Cardiac muscle cell (in vitro differentiated cells and primary cell): ENCODE measurements around a stretch of chr10.

DNA sequence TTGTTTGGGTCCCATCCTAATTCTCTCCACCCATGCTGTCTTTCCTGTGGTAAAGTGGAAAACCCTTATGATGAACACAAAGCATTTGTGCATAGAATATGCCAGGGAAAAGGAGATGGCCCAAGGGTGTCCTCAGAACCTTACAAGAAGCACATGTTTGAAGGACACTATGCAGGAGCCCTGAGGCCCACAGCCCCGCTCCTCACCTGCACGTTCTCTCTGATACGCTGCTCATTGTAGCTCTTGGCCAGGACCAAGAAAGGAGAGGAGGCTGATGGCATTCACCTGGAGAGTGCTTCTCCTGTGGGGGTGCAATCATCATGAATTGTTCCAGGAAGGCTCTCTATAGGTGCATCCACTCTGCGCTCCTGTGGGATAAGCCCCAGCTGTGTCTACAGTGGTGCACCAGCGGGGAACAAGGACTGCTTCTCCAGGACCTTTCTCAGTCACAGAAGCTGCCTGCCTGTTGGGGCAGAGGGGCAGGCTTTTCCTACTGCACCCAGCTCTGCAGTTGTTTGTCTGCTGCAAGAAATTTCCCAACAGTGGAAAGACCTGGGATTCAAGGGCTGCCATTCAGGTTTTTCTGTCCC is 20.0 kb downstream of the AKR1C2 start:
- RAMPAGE, long total RNA = no peak
- RRBS = no CpG with 5 or more reads among the region's 5 CpGs

DNA sequence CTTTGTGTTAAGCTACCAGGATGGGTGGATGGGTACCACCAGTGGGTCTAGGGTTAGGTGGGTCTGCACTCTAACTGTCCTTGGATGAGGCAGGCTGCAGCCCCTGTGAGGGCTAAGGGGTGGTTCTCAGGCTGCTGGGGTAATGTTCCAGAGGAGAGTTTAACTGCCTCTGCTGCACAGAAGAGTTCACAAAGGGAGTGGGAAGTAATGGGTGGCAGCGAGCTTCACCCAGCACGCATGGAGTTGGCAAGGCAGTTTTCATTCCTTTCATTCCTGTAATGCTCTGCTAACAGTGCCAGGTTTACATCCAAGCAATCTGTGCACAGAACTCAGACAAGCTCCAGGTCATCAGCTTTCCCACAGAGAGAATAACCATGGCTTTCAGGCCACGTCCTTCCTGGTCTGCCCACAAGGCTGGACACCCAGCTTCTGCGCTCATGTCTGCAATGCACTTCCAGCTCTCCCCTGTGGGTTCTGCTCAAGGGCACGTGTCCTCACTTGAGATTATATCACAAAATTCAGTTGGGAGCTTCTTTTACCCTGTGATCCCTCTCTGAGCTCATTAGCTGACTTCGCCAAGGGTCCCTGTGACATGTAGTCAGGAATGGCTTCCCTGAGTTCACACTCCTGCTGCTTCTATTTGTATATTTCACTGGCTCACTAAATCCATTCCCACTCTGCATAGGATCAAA is 18.7 kb downstream of the AKR1C2 start:
- RAMPAGE, long total RNA = no peak
- RRBS = no CpG with 5 or more reads among the region's 6 CpGs

- RAMPAGE, long total RNA = no peak
- RRBS = no CpG with 5 or more reads among the region's 11 CpGs
Measured at GRCh38 chr10:4998138-4999096, 5.2 kb downstream of the AKR1C2 start.

DNA sequence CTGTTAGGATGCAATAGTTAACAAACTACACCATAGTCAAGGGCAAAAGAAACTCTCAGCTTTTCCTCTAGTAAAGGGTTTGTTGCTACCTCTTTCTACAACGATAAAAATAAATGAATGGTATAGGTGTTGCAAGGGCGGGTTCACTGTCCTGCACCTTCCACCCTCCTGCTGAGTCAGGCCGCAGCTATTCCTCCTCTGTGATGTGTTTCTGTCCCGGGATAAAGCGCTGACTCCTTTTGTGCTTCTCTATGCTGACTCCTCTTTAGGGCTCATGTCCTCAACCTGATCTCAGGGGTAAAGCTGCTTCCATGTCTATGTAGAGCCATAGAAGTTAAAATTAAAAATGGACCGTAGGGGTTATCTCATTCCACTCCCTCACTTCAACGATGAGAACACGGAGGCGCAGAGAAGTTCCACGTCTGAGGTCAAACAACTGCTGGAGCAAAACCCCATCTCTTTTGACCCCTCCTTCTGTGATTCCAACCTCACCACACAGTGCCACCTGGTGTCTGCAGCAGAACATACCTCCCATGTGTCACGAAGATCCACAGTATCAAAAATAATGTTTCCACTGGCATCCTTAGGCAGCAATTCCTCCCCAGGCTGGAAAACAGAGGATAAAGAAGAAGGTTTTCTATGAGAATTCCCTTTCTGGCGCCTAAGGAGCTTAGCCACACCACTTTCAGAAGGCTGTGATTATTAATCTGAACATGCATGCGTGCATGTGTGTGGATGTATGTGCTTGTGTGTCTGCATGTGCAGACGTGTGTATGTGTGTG is 81.4 kb upstream of the UCN3 start:
- RAMPAGE, long total RNA = no peak
- RRBS = no CpG with 5 or more reads among the region's 14 CpGs

GRCh38 chr10:5284206-5285024 is 80.4 kb upstream of the UCN3 start:
- RAMPAGE, long total RNA = no peak
- RRBS = no CpG with 5 or more reads among the region's 11 CpGs

DNA sequence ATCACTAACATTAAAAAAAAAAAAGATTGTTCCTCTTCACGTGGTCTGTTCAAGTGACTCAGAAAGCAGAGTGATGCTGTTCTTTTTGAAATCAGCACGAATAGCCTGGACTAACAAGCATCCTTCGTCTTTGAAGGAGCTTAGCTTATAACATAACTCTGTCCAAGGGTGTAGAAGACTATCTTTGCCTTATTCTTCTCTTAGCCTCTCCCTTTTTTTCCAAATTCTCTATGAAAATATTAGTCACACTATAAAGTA is 1.2 kb downstream of the TUBAL3 start:
- RAMPAGE, long total RNA = no peak
- RRBS = no CpG with 5 or more reads among the region's 3 CpGs

DNA sequence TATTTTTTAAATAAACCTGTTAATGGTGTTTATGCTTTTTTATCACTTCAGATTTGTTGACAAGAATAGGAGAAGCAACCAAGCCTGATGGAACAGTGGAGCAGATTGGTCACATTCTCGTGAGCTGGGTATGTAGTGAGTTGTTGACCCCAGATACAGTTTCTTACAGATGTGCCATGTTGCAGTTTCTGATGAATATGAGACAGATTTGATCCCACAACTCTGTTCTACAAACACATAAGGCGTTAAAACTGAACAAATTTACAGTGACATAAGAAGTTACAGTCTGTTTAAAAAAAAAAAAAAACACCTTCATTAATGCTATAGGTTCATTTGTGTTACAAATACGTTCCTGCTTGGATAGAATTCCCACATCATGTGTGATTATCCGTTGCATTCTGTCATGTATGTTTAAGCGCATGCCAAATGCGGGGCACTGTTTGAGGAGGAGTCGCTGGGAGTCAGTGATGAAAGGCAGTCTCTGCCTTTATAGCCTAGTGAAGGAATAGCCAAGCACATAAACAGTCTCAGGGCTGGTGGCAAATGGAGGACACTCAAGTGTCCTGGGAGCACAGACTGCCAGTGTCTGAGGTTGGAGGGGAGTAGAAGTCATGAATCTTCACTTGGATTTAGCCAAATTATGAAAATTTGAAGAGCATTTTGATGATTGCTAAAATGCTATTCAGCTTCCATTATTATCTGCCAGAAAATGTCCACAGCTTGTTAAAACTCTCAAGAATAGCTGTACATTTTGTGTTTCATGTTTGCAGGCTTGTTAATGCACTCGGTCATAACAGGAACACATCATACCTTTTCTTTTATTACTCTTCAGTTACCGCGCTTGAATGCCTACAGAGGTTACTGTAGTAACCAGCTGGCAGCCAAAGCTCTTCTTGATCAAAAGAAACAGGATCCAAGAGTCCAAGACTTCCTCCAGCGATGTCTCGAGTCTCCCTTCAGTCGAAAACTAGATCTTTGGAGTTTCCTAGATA is 41.4 kb downstream of the NET1 start:
- RAMPAGE, long total RNA = no peak
- RRBS = no CpG with 5 or more reads among the region's 13 CpGs

- RAMPAGE, long total RNA = no peak
- RRBS = no CpG with 5 or more reads among the region's 15 CpGs
Measured at GRCh38 chr10:5456471-5457186, 42.7 kb downstream of the CALML5 start.

DNA sequence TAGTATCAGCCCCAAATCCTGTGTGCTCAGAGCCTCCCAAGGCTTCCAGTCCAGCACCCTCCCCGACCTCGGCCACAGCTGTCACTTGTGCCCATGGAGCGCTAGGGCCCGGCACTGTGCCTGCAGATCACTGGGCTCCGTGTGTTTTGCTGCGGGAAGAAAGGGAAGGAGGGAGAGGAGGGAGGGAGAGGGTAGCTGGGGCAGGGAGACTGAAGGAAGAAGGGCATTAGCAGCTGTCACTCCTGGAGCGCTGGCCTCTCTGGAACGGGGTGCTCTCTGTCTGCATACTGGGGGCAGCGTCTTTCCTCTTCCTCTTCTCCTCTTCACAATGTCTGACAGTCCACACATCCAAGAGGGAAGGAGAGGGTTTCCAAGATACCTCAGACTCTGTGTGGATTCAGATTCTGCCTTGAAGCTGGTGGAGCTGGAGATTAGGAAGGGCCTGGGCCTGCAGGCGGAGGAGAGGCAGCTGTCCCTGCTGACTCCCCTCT is 13.1 kb downstream of the CALML5 start:
- RAMPAGE, long total RNA = no peak
- RRBS = no CpG with 5 or more reads among the region's 10 CpGs

GRCh38 chr10:5640370-5640904 is 26.0 kb downstream of the ASB13 start:
- RAMPAGE, long total RNA = no peak
- RRBS = 92% methylated on average over 4 of the region's 17 CpGs

- RAMPAGE, long total RNA = no peak
- RRBS = no CpG with 5 or more reads among the region's 18 CpGs
Measured at GRCh38 chr10:5650971-5651517, 15.4 kb downstream of the ASB13 start.

GRCh38 chr10:5695466-5696148 is 11.0 kb downstream of the TASOR2 start:
- RAMPAGE, long total RNA = no peak
- RRBS = no CpG with 5 or more reads among the region's 2 CpGs

GRCh38 chr10:5696885-5697621 is 12.4 kb downstream of the TASOR2 start:
- RAMPAGE, long total RNA = no peak
- RRBS = no CpG with 5 or more reads among the region's 6 CpGs

GRCh38 chr10:5726627-5727254 is 42.1 kb downstream of the TASOR2 start:
- RAMPAGE, long total RNA = no peak
- RRBS = no CpG with 5 or more reads among the region's 3 CpGs

DNA sequence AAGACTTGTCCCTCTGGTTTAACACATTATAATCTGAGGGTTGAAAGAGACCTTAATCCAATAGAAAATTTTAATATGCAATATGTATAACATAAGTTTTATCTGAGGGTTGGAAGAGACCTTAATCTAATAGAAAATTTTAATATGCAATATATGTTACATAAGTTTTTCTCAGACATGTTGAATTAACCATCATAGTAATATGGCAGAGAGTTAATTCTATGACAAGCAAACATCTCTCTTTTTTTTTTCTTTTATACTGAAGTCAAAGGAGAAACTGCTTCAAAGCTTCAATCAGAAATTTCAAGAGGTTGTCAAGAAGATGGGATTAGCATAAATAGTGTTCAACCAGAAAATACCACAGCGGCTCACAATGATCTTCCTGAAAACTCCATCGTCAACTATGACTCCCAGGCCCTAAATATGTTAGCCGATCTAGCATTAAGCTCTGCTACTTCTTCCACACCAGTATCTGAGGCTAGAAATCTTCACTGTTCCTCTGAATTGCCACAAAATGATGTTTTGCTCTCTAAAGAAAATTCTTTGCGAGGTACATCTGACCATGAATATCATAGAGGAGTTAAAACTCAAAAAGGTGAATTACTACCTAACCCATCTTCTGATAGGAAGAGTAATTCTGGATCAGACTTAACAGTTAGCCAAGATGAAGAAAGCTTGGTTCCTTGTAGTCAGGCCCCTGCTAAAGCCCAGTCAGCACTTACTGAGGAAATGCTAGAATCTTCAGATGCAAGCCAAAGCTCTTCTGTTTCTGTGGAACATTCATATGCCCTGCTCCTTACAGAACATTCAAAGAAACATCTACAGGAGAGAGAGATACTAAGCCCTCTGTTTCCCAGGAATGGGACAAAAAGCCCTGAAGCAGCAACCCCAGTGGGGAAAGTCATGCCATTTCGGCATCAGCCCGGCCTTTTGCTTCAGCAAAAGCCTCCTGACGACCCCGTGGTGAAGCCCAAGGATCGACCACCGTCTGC is 55.0 kb downstream of the TASOR2 start:
- RAMPAGE, long total RNA = no peak
- RRBS = no CpG with 5 or more reads among the region's 10 CpGs

- RAMPAGE, long total RNA = no peak
- RRBS = 3% methylated on average over 22 of the region's 80 CpGs
Measured at GRCh38 chr10:5888603-5889583, 800 bp downstream of the ANKRD16 start.

- RAMPAGE, long total RNA = no peak
- RRBS = 97% methylated on average over 6 of the region's 21 CpGs
Measured at GRCh38 chr10:5937031-5937648, 40.2 kb downstream of the IL15RA start.

DNA sequence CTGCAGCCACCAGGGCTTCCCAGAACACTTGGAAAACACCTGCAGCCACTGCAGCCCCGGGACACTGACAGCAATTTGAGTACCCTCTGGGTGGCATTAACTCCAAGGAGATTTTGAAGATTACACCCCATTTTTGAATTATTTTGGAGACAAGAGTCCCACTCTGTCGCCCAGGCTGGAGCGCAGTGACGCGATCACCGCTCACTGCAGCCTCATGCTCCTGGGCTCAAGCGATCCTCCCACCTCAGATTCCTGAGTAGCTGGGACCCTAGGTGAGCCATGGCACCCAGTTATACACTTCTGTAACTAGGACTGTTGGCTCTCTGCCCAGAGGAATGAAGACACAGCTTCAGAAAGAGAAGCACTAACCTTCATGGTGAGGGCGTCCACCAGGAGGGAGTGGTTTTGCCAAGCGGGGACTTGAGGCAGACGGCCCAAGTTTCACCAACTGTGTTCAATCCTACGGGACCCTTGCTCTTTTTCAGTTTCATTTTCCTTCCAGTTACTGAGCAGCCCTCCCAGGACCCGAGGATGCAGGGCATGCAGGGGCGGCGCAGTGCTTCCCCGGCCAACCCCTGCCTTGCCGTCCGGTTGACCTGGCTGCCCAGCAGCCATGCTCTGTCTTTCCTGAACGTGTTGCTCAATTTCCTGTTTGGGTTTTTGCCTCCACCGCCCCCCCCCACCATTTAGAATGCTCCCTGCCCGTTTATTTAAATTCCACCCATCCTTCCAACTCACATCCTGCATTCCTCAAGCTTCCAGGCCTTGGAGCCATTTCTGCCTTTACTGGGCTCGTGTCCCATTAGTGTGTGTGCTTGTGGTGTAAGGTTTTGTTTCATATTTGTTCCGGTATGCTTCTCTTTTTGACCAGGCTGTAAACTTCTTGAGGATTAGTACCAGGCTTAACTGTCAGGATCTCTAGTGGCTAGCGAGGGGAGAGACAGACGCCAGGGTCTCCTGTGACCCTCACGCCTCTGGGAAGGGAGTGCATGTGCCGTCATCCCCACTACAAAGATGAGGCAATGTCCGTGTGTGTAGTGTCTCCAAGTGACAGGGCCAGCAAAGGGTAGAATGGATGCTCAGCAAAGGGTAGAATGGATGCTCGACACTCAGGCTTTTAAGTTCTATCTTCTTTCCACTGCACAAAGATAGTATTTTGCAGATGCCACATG is 31.7 kb downstream of the IL15RA start:
- RAMPAGE, long total RNA = no peak
- RRBS = no CpG with 5 or more reads among the region's 28 CpGs

DNA sequence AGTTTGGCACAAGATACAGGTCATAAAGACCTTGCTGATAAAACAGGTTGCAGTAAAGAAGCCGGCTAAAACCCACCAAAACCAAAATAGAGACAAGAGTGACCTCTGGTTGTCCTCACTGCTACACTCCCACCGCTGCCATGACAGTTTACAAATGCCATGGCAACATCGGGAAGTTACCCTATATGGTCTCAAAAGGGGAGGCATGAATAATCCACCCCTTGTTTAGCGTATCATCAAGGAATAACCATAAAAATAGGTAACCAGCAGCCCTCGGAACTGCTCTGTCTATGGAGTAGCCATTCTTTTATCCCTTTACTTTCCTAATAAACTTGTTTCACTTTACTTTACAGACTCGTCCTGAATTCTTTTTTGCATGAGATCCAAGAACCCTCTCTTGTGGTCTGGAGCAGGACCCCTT is 28.2 kb upstream of the IL15RA start:
- RAMPAGE, long total RNA = no peak
- RRBS = no CpG with 5 or more reads among the region's 6 CpGs

GRCh38 chr10:6052484-6053134 is 9.6 kb downstream of the IL2RA start:
- RAMPAGE, long total RNA = no peak
- RRBS = 78% methylated on average over 3 of the region's 14 CpGs